Hematopoietic multipotent progenitor cell (in vitro differentiated cells): ENCODE data around the gene BRINP3.

DNA sequence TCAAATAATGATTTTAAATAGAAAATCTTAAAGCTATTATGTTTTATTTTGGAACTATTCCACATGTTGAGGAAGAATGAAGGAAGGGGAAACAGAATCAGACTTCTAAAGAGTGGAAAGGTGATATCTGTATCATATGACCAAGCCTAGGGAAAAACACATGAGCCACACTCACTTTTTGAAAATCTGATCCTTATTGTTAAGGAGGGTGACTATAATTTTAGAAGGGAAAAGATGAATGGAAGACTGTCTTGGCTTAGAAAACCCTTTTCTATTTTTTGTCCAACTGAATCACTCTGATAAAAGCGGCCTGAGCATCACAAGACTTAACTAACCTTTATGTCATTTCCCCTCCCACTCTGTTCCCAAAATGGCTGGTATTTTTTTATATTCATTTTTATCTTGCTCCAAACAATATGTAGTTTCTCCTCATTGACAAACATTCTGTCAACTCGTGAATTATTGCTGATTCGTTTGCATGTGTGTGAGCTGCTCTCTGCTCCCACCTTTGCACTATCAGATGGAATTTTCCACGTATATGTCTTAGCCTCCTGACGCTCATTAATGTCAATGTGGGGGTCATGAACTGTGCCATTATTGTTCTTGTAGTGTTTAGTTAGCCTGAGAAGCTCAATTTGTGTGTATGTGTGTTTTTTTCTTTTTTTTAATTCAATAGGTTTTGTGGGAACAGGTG lies 169.9 kb downstream of the C1orf21 start:
- CAGE, long polyA plus RNA: no peak

GRCh38 chr1:184771085-184771796 lies 16.6 kb upstream of the EDEM3 start:
- CAGE, long polyA plus RNA: no peak

DNA sequence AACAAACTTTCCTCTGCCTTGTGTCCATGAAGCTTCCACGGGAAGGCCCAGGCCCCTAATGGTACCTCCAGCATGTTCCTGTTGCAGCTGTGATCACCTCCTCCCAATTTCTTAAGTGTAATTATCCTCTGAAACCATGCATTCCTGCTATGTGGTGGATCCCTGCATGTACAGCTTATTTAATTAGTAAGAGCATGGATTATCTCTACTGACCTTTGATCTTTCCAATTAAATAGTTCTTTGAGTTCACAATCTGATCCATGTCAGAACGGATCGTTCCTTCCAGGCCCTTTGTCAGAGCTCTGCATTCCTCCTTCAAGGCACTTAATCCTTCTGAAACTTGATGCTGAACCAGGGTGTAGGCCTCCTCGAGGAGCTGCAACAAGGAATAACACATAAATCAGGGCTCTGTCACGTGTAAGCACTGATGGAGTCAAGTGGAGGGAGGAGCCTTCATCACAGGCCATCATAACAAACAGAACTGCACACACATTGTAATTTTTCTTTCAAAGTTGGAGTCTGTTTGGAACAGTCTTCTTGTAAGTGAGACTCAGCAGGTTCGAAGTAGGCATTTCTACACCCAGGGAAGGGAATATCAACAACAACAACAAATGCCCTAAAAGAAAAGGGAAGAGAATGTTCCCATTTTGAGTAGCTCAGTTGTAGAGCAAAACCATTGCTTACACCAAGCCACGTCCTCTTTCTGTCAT lies 68.5 kb upstream of the EDEM3 start:
- CAGE, long polyA plus RNA: no peak

DNA sequence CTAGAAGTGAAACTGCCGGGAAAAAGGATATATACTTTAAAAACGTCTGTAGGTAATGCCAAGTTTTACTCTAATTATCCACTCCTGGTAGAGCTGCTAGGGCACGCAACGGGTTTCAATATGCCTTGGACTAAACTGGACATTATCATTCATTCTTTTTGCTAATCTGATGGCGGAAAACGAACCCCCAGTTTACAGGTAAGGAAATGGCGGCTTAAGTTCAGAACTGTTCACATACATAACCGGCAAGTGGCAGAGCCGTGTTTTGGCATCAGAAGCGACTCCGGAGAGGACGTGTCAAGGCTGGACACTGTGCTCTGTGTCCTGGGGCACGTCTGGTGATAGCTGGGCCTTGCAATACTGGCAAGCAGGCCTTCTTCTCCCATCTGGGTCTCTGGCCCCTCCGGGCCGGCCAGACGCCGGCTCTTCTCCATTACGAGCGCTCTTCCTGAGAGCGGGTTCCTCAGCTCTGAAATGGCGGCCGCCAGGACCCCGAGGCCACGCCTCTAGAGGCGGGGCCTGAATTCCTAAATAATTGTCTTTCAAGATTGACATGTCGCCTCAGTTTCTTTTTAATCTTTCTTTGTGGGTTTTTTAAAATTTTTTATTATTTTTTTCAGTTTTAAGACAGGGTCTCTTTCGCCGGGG lies 8.9 kb downstream of the RNF2 start:
- CAGE, long polyA plus RNA: no peak

DNA sequence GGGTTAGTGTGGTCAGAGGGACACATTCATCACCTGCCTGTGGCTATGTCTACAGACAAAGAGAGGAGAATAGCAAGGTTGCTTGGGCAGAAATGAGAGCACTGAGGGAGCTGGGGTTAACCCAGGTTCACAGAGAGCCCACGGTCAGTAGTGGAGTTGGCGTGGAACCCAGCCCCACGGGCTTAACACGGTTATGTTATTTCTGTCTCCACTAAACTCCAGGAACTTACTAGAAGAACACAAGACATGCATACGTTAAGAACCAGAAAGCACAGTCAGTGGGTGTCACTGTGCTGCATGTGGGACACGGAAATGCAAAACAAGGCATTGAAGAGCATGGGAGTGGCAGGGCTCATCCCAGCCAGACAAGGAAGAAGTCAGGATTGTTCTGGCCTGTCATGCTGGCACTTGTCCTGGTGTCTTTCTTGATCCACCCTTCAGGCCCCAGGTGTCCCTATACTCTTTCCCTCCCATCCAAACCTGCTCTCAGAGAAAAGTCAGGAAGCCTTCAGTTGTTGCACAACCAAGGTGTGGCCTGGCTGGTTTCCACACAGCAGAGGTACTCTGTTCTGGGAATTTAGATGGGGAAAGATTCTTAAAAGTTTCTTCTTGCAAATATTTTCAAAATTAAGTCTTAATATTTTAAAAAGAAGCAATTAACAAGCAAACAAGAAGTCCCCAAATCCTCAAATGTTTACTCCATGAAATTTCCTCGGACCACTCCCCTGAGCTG lies 95.6 kb upstream of the IVNS1ABP start:
- CAGE, long polyA plus RNA: no peak

GRCh38 chr1:185968947-185969301 lies 234.7 kb downstream of the HMCN1 start:
- CAGE, long polyA plus RNA: no peak

GRCh38 chr1:186374141-186374697 lies 834 bp downstream of the TPR start:
- CAGE, long polyA plus RNA: no peak

- CAGE, long polyA plus RNA: no peak
Observed at GRCh38 chr1:186637627-186638248, 42.5 kb downstream of the PTGS2 start.

DNA sequence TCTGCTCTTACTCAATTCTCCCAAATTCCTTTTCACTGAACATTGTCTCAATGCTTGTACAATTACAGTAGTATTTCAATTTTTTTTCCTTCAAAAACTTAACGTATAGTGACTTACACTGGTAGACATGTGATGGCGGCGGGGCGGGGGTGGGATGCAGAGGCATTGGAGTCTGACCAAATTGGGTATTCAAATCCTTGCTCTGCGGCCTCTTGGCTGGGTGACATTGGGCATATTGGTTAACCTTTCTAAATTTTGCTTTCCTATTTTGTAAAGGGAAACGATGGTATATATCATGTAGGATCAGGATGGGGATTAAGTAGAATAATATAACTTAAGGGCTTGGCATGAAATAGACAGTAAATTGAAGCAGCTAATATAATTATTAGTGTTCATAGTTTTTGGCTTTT lies 154.9 kb downstream of the PLA2G4A start:
- CAGE, long polyA plus RNA: no peak

DNA sequence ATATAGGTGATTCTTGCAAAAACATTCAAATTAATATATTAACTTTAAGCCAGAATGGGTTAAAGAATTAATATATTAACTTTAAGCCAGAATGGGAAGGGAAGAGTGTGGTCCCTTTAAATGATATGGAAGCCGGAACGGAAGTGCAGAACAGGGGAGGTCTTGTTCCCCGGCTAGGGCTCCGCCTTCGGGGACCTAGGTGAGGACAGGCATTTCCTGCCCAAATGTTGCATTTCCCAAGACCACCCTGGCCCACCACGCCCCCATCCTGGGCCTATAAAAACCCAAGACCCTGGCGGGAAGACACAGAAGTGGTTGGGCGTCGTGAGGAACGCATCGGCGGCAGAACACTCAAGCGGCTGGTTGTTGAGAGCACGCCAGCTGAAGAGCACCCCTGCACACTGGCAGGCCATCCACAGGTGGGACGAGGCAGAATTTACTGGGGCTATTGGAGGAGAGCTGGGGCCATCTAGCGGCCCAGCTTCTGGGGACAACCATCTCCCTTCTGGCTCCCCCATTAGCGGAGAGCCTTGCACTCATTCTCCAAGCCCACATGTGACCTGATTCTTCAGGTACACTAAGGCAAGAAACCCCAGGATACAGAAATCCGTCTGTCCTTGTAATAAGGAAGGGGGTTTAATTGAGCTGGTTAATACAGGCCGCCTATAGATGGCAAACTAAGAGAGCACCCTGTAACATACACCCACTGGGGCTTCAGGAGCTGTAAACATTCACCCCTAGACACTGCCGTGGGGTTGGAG lies 1328.0 kb downstream of the BRINP3 start:
- CAGE, long polyA plus RNA: no peak

- CAGE, long polyA plus RNA: no peak
Observed at GRCh38 chr1:190477468-190478043, at the start of gene BRINP3. Gene BRINP3, minus strand, starts transcription at chr1:190477864.

DNA sequence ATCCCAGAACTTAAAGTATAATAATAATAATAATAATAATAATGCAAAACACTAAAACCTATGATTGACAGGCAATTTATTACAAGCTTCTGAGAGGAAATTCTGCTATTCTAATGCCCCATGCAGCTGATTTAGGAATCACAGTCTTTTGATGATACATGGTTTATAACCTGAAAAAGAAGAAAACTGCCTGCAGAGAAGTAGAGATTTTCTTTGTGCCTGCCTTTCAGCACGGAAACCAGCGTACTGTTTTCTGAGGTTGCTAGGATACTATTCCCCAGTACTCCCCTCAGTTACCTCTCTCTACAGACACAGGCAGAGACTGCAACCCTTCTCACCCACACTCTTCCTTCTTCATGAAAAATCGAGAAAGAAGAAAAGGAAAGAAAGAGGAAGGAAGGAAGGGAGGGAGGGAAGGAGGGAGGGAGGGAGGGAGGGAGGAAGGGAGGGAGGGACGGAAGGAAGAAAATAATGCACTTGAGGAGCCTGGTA lies 21.7 kb downstream of the RGS2 start:
- CAGE, long polyA plus RNA: no peak

DNA sequence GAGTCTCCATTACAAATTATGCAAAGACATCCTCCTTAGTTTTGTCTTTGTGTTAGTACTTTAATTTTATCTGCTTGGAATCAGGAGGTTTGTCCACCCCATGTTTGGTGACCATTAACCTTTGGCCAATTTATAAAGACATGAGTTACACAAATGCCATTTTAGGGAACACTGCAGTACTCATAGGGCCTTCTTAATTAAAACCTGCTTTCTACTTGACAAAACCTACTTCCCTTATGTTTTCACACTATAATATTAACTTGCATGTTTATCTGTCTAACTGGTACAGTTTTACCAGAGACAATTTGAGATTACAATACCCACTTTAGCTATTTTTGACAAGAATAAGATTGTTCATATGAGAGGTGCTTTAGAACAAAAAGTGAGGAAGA lies 7.8 kb upstream of the CDC73 start:
- CAGE, long polyA plus RNA: no peak

GRCh38 chr1:193216865-193217415 lies 30.5 kb upstream of the B3GALT2 start:
- CAGE, long polyA plus RNA: no peak

DNA sequence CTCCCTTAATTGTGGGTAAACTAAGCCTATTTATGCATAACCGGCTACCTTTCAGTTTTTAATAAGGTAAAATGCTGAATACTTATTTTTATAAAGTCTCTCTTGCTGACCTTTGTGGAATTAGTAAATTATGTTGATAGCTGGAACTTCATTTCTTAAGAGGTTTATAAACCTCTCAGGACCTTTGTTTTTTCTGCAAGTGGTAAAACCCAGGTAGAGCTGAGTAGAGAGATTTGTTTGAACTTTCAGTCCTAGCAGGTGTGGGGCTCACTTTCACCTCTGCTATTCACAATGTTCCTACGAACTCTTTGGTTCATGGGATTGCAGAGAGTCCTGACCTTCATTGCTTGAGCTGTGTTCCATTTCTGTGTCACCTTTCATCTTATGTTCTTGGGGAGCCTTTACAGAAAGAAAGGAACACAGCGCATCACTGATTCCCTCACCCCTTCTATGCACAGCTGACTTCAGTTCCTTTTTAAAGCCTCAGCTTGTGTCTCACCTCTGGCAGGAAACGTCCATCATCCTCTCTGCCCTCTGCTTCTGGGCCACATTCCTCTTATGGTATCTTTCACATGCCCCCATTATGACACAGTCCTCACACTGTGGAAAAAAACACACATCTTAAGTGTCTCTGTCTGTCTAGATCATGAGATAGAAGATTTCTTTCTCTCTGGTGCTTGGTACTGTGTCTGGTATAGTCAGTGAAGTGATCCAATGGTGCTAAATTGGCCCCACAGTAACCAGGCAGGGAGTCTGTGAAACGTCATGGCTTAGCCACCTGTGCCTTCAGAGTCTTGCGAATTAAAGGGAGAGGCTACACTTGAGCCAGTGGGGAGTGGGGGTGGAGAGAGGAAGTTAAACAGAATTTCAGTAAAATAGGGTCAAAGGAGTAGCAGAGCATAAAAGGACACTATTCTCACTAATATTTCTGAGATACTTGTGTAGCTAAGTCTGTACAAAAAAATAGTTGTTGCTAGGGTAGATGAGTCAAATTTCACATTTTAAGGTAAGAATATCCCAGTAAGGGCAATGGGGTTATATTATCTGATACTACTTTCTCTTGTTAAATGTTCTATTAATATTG lies 262.6 kb upstream of the B3GALT2 start:
- CAGE, long polyA plus RNA: no peak

GRCh38 chr1:193569595-193570222 lies 383.3 kb upstream of the B3GALT2 start:
- CAGE, long polyA plus RNA: no peak

DNA sequence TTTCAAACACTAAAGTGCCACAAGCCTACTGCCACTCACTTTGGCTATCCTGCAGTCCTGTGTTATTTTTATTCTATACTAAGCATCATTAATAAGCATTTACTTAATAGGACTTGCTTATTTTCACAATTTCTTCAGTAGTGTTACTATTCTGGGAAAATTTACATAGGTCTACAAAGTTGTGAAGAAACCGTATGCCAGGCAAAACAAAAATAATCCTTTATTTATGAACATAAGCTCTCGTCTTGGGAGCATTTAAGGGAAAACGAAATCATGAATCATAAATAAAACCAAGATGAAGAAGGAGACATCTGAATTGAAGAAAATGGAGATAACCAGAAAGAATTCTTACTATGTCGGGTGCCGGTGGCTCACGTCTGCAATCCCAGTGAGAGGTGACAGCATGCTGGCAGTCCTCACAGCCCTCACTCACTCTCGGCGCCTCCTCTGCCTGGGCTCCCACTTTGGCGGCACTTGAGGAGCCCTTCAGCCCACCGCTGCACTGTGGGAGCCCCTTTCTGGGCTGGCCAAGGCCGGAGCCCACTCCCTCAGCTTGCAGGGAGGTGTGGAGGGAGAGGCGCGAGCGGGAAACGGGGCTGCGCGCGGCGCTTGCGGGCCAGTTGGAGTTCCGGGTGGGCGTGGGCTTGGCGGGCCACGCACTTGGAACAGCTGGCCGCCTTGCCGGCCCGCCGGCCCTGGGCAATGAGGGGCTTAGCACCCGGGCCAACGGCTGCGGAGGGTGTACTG lies 1672.3 kb upstream of the B3GALT2 start:
- CAGE, long polyA plus RNA: no peak

DNA sequence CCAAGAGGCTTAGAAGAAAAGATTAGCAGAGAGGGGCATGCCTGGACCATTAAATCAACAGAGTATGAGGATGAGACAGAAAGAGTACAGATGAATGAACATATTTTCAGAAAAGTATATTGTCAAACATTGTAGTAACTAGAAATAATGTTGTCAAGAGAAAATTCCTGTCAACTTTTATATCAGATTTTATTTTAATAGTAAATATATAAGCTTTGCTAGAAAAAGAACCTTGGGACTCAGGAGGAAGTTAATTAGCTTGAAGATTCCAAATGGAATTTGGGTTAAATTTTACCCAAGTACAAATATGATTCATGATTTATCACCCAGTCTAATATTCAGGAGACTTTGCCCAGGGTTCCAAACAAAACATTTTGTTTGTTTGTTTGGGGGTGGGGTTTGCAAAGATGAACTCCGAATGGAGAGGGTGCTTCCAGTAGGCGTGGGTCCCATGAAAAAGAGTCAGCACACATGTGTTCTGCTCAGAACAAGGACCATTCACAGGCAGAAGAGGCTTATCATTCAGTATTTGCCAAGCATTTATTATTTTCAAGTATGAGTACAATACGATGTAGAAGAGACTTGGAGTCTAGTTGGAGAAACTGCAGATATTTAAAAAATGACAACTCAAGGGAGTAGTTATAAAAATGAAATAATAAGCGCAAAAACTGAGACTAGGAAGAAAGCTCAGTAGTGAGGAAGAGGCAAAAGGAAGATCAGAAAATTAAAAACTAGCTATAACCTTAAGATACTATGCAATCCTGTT lies 23.5 kb downstream of the KCNT2 start:
- CAGE, long polyA plus RNA: no peak

DNA sequence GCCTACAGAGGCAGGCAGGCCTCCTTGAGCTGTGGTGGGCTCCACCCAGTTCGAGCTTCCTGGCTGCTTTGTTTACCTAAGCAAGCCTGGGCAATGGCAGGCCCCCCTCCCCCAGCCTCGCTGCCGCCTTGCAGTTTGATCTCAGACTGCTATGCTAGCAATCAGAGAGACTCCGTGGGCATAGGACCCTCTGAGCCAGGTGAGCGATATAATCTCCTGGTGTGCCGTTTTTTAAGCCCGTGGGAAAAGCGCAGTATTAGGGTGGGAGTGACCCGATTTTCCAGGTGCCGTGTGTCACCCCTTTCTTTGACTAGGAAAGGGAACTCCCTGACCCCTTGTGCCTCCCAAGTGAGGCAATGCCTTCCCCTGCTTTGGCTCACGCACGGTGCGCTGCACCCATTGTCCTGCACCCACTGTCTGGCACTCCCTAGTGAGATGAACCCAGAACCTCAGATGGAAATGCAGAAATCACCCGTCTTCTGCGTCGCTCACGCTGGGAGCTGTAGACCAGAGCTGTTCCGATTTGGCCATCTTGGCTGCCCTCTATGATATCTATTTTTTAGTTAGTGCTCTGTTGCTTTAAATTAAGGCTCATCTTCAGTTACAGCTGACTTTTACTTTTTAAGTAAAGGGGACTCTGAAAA lies 11.9 kb downstream of the CFHR3 start:
- CAGE, long polyA plus RNA: no peak

GRCh38 chr1:196889770-196890227 lies 1.9 kb downstream of the CFHR4 start:
- CAGE, long polyA plus RNA: no peak